PC-3 (cell line): Measurements from ENCODE around the genes CAMTA1 and UTS2.

- RAMPAGE, long total RNA = no peak
Measured at GRCh38 chr1:6025124-6025834, 20.4 kb upstream of the KCNAB2 start.

DNA sequence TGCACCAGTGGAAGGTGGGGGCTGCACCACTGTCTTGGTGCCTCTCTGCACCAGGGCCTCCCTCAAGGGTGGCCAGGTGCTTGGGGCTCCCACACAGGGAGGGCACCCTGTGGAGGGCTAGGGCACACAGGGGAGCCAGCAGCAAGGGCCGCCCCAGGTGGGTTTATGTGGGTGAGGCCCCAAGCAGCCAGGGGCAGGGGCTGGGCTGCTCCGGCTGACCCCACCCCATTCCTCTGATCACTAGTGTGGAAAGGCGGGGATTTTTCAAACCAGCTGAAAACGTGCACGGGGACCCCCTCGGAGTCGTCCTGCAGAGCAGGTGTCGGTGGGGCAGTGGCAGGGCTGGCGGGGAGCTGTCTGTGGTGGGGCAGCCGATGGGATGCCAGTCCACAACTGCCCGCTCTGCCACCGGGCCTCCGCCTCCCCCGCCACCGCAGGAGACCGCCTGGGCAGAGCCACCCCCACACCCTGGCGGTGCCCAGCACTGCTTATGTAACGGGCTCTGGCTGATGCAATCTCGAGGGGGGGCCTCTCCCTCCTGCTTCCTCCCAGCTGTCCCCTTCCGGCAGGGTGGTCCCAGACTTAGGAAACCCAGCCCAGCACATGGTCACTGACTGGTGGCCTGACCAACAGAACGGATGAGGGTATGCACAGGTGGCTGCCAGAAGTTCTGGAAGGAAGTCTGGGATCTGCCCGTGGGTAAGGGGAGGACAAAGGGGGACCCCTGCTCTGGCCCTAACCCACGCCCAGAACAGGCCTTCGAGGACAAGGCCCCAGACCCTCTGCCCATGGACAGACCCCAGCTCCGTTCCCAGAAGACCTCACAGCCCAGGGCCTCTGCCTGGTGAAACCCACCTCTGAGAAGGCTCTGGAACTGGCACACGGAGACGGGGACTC is 9.4 kb downstream of the CHD5 start:
- RAMPAGE, long total RNA = no peak

- RAMPAGE, long total RNA = no peak
Measured at GRCh38 chr1:6183868-6185019, 4.1 kb upstream of the CHD5 start.

DNA sequence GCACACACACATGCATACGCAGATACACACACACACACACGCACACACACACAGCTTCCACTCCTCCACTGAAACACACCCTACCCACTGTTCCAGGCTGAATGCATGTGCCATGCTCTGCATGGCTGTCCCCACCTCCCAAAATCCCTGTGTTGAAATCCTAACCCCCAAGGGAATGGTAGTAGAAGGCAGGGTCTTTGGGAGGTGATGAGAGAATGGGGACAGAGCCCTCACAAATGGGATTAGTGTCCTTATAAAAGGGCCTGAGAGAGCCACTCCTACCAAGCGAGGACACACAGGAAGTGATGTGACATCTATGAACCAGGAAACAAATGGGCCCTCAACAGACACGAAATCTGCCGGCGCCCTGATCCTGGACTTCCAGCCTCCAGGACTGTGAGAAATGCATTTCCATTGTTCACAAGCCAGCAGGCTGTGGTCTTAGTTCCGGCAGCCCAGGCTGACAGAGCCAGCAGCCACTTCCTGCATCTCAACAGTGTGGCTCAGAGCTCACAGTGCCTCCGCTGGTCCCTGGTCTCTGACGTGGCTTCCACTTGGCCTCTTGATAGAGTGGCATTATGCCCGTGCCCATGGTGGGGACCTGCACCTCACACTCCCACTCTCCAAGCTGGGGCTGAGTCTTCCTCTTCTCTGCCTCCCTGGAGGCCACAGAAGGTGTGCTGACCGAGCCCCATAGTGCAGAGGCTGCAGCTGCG is 45.1 kb downstream of the ACOT7 start:
- RAMPAGE, long total RNA = no peak

- RAMPAGE, long total RNA = no peak
Measured at GRCh38 chr1:6353676-6354451, 39.7 kb downstream of the ACOT7 start.

DNA sequence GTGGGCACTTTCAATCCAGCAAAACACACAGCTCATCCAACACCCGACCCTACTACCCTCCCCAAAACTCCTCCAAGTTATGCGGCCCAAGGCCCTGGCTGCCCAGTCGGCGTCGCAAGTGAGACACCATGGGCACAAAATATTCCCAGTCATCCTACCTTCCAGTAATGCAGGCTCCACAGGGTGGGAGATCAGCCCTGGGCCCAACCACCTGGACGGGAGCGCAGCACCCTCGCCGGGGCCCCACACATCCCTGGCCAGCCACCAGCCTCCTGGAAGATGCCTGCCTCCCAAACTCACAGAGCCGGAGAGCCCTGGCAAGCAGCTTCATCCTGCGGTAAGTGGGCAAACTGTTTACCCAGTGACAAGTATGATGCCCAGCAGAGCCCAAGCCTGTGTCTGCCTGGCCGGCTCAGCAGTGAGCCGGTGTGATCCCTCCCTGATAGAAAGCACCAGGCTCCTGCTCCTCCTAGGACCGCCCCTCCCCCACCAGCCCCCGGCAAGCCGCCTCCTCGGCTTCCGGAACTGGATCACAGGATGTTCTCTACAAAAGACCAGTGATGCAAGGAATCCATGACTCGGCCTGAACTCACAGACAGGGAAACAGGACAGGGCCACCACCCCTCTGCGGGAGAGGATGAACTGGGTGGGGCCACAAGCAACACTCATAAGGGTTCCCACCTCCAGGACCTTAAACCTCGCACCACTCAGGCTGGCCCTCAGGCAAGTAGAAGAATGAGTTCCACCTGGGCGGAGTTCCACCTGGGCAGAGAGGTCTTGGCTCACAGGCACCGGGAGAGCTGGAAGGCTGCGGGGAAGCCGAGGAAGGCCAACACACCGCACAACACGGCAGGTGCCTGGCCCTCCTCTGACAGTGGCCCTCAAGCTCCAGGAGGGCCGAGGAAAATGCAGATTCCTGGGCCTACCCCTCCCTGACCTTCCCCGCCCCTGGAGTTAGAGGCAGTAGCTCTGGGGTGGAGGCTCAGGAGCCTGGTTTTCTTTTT is 7.9 kb downstream of the ACOT7 start:
- RAMPAGE, long total RNA = no peak

DNA sequence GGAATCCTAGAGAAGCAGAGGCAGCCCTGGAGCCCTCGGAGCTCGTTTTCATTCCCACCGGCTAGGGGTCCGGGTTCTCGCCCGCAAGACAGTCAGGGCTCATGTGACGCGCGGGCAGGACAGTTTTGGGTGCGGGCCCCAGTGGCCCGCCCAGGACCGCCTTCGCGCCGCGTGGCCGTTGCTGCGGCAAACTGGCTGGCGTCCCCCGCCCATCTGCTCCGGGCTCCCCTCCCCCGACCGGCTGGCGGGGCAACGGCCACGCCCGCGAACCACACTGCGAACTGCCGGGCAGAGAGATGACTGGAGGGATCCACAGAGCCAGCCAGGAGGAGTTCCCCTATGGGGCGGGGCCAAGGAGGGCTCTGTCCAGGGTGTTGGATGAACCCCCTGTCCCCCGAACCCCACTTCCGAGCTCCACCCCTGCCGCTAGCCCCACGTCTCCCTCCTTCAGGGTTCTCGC is 903 bp upstream of the HES2 start:
- RAMPAGE, long total RNA = no peak

DNA sequence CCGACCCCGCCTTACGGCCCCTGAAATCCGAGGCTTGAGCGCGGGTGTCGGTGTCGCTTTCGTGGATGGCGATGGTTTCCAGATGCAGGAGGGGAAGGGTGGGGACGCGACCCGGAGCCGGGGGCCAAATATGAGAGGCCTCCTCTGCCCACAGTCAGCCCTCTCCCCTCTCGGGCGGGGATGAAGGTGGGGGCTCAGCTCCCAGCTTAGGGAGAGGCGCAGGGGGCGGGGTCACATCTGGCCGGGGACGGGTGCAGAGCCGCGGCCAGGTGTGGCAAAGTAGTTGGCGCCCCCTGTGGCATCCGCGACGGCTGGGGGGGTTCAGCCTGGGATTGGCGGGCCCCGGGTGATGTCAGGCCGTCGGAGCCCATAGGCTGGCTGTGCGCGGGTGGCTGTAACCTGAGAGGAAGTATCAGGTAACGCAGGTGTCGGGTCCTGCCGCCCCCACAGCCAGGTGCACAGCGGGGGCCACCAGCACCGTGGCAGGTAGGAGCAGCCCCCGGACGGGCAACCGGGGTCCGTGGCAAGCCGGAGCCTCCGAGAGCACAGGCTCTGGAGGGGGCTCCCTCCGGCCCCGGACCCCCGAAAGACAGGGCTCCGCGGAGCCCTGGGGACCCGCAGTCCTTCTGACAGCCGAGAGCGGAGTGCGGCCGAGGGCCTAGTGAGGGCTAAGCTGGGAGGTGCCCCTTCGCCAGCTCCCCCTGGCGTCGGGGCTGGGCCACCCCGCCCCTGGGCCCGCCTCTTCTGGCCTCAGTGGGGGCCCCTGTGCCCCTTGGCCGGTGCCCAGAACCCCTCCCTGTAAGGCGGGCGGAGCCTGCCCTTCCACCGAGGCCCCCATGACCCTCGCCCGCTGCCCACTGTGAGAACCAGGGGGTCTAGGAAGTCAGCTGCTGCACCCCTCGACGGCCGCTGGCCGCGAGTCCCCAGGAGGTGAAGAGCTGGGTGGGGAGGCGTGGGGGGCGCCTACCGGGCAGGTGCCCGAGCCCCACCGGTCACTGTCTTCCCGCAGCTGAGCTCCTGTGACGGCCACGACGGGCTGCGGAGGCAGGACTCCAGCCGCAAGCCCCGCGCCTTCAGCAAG is 18.0 kb downstream of the TNFRSF25 start:
- RAMPAGE, long total RNA = no peak

DNA sequence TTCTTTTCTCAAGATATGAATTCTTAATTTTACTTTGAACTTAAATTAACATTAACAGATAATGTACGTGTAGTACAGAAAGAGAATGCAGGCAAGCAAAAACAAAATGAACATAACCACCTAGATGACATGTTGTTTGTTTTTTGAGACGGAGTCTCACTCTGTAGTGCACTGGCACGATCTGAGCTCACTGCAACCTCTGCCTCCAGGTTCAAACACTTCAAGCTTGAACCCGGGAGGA is 2.6 kb upstream of the KLHL21 start:
- RAMPAGE, long total RNA = no peak

GRCh38 chr1:6633710-6634419 is 9.2 kb downstream of the THAP3 start:
- RAMPAGE, long total RNA = no peak

DNA sequence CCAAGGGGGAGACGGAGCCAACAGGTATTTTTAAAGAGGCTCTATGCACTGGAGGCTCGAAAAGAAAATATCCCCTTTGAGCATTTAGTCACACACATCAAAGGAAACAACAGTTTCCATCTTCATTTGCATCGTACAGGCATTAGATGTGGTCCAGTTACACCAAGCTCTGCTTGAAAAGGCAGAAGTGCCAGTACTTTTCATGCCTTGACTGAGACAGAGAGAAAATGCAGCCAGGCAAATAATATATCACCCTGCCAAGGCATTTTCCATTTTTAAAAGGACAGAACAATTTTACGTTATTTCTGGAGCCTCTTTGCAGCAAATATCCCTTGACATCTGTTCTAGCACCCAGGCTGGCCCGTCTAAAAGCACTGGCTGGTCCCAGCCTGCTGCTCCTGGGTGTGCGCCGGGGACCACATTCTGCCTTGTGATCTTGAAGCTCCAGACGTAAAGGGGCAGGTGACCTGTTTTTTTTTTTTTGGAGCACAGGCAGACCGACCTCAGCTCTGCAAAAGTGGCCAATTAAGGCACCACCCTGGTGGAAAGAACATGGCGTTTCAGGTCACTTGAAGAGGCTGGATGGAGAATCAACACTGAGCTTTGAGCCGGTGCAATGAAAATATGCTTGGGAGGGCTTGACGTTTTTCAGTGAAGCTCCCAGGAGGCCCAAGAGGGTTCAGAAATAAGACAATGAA is 13.9 kb upstream of the CAMTA1 start:
- RAMPAGE, long total RNA = no peak

GRCh38 chr1:6785199-6785958 is at the start of gene CAMTA1:
Gene CAMTA1, plus strand, starts transcription at chr1:6785454.
- RAMPAGE, long total RNA = start-site peak on the plus strand at chr1:6785450-6785526, 469 and 218 reads in 2 replicates

DNA sequence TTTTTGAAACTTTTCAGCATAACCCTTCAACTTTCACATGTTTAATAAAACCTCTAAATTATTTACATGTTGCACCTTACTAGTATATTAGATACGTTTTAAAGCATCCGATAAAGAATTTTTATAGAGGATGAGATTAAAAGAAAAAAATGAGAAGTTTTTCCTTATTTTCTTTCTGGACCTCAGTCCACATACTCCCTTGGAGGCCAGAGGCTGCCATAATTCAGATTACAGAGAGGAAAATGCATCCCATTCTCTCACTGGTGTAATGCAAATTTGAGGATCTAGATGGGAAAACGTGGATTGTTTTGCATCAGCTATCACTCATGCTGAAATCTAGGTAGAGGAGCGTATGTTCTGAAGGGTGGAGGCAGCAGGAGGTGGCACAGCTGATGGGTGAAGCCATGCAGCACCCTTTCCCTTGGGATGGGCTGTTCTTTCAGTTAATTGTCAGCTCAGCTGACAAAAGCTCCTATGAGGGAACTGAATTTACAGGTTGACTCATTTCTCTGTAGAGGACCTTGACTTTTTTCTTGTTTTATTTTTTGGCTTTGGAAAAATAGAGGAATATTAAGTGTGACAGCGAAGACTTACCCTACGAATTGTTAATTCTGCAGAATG is 41.7 kb downstream of the CAMTA1 start:
- RAMPAGE, long total RNA = no peak

DNA sequence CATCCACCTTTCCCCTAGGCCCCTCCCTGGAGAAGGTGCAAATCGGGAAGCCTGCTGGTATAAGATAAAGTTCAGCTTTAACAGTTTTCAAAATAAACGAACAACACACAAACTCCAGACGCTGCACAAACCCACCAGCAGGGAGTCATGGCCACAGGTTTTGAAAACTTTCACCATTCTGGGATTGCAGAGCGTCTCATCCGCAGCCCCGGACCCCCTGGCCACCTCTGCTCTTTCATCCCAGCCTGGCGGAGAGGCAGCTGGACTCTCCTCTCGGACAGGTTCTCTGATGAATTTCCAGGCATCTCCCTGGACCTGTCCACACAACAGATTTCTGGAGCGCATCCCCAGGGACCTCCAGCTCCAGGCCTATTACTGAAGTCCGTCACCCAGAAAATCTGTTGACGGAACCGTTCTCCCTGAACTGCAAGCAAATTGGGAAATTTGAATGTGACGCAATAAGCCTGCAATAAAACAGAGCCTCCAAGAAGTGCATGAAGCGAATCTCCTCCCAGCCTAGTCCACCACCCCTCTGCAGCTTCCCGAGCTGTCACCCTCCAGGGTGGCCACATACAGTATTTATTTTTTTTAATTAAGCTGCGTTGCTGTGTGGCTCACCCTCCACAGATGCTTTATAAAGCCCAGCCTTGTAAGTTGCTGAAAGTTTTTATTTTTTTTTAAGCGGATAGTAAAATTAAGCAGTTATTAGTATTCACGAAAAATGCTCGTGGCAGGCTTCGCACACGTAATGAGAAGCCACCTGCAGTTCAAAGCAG is 173.1 kb downstream of the CAMTA1 start:
- RAMPAGE, long total RNA = no peak

DNA sequence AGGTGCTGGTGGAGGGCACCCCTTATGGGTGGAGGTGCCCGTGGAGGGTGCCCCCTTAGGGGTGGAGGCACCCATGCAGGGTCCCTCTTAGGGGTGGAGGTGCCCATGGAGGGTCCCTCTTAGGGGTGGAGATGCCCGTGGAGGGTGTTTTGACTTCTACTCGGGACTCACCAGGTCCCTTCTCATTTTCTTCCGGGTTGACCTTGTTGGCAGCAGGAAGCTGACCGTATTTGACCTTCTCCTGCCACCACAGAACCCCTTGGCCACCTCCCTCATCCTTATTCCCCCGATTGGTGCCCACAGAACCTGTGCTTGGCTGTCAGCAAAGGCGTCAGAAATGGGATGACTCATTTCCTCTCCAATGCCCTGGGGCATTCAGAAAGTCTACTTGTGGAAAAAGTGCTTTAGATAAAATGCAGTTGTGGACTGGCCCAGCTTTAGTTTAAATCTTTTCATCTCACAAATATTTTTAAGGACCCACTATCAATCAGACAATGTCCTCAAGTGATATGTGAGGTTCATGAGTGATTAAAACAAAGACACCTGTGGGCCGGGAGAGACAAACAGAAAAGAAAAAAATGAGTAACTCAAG is 221.8 kb upstream of the VAMP3 start:
- RAMPAGE, long total RNA = no peak

- RAMPAGE, long total RNA = no peak
Measured at GRCh38 chr1:7645092-7645569, 126.0 kb upstream of the VAMP3 start.

GRCh38 chr1:7678701-7679099 is 92.4 kb upstream of the VAMP3 start:
- RAMPAGE, long total RNA = no peak

GRCh38 chr1:7679793-7680132 is 91.3 kb upstream of the VAMP3 start:
- RAMPAGE, long total RNA = no peak

DNA sequence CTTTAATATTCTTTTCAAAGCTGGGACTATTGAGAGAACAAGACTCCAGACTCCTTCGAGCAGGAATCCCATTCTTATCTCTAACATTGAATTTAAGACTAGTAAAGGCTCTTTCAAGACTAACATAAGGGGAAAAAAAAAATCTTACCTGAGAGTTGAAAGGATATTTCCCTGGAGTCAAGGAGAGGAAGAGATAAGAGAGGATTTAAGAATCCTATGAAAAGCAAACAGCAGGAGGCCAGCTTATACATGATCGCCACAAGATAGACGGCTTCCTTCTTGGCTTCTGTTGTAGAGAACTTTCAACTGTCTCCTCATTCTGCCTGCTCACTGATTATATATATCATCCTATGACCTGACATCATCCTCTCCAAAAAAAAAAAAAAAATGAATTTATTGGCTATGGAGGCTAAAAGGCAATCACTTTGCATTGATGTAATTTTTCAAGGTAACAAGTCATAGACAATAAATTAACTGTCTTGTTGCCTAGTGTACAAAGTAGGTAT is at the start of gene UTS2:
TSS of gene UTS2 (minus strand) at position 313 of the 506 bp plus-strand sequence.
- RAMPAGE, long total RNA = no peak

GRCh38 chr1:7885486-7885995 is 32.7 kb upstream of the UTS2 start:
- RAMPAGE, long total RNA = no peak